Hepatocyte (in vitro differentiated cells and primary cell): Measurements from ENCODE around the genes CSHL1, SCN4A and SMURF2.

- RAMPAGE, long total RNA, result no peak
- RRBS, result no CpG with 5 or more reads among the region's 9 CpGs
These were observed 2.9 kb upstream of the LIMD2 start for GRCh38 chr17:63702725-63703291.

GRCh38 chr17:63718716-63719220 lies 18.8 kb upstream of the LIMD2 start:
- RAMPAGE, long total RNA, result no peak
- RRBS, result no CpG with 5 or more reads among the region's 5 CpGs

DNA sequence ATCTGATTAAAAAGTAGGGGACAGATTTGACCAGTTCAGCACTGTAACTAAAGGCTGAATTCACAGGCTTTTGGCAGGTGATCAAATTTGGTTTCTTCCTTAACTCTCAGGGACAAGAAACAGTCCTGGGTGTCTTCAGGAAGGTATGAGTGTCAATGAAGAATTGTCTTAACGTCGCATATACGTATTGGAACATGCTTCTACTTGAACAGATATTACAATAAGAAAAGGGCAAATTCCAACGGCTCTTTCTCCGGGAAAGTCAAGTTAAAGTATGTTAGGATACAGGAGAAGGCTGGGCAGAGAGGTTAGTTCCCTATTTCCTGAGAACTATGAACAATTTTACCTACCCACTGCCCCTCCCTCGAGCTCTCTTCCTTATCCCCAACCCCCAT lies 784 bp downstream of the STRADA start:
- RAMPAGE, long total RNA, result no peak
- RRBS, result no CpG with 5 or more reads among the region's 6 CpGs

DNA sequence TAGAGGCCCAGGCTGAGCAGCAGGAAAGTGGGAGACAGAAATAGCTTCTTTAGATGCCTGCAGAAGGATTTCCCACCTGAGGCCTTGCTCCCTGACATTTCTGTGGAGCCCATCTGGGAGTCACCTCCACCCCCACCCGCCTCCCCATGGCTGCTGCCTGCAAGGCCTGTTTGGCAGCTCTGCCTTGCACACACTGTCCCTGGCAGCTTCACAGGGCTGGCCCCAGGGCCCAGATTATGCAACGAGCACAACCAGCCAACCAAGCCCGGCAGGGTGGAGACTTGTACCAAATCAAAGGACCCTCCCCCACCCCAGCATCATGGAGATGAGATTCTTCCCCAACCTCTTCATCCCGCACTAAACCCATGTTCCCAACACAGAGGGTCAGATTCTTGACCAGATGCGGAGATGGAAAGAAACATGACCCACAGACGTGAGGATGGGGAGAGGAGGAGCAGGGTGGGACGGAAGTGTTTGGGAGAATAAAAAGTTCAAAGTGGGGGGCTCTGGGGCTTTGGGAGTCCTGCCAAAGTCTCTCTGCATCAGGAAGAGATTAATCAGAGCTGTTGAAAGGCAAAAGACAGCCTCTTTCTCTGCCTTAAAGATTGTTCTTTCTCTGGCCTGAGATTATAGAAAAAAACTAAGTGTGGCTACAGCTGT lies 3.8 kb downstream of the SMARCD2 start:
- RAMPAGE, long total RNA, result no peak
- RRBS, result no CpG with 5 or more reads among the region's 7 CpGs

DNA sequence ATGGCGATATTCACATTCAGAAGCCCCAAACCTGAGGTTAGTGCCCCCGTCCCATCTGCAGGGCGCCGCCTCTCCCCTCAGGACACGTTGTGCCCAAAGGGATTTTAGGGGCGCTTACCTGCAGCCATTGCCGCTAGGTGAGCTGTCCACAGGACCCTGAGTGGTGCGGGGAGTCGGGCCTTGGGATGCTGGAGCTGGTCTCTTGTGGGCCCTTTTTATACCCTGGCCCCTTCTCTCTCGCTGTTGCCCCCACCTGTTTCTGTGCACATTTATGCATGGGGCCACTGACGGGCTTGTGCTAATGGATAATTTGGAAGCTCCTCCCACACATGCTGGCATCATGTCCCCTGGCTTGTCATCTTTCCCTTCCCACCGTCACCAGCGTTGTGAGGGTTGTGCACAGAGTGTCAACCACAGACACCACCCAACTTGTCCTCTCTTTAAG lies at the start of gene CSHL1:
CSHL1 (minus strand) TSS at position 190 of the 445 bp plus-strand sequence.
- RAMPAGE, long total RNA, result no peak
- RRBS, result no CpG with 5 or more reads among the region's 13 CpGs

GRCh38 chr17:63961236-63962312 lies 11.1 kb downstream of the SCN4A start:
- RAMPAGE, long total RNA, result no peak
- RRBS, result 9% methylated on average over 4 of the region's 46 CpGs

DNA sequence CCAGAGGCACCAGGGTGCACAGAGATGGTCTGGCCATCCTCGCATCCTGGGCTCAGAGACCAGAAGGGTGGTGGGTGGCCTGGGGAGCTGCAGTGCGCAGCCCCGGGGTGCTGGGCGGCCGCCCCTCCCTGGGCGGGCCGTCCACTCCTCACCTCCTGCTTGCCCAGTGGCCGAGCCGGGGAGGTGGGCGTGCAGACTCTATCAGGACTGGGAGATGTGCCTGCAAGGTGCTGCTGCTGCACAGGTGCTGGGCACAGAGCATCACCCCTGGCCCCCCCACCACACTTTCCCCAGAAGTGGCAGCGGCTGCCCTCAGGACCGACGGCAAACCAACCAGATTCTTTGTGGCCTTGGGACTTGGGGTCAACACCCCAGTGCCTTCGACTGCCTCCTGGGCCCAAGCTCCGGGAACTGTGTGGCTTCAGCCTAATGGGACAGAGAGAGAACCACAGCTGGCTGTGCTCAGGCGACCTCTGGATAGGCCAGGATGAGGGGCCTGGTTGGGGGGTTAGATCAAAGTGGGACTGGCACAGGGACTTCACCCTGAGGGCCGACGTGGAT lies at the start of gene SCN4A:
SCN4A (minus strand) TSS at position 114 of the 561 bp plus-strand sequence.
- RAMPAGE, long total RNA, result no peak
- RRBS, result 95% methylated on average over 6 of the region's 18 CpGs

DNA sequence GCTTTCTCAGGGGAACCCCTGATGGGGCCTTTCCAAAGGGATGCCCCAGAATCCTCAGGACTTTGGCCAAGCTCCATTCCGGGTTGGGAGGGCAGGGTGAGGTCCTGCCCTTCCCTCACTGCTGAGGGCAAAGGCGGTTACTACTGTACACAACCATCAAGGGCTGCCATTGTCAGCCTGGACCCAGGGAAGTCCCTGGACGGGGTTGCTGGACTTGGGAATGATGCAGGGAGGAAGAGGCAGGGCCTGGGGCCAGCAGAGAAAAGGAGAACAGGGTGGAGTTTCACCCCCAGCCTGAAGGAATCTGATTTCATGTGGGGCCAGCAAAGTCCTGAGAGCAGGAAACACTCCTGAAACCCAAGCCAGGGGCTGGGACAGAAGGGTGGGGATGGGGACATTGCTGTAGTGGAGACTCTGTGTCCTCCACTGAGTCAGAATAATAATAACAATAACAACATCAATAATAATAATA lies 9.9 kb downstream of the PRR29 start:
- RAMPAGE, long total RNA, result no peak
- RRBS, result no CpG with 5 or more reads among the region's 3 CpGs

- RAMPAGE, long total RNA, result no peak
- RRBS, result no CpG with 5 or more reads among the region's 25 CpGs
These were observed 33.9 kb upstream of the ICAM2 start for GRCh38 chr17:64054221-64054790.

DNA sequence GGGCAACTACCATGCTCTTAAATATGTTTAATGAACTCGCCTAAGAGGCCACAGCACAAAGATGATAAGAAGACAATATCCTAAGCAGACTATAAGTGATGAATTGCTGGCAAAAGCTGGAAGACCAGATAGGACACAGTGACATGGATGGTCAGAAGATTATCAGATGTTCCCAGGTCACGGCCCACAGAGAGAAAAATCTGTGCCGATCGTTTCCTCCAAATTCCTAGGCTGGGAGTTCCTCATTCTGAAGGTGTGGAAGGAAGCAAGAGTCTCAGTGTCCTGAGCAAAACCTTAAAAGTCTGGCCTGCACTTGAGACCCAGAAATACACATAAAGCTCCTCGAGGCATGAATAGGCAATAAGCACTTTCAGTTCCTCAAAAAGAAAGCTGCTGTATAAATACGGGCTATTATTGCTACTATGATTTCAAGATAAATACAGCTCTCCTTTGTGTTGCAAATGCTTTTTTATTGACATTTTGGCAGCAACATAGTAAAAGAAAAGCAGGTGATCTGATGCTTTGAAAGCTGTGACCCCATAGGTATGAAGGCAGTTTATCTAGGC lies 53.8 kb upstream of the ICAM2 start:
- RAMPAGE, long total RNA, result no peak
- RRBS, result no CpG with 5 or more reads among the region's 6 CpGs

DNA sequence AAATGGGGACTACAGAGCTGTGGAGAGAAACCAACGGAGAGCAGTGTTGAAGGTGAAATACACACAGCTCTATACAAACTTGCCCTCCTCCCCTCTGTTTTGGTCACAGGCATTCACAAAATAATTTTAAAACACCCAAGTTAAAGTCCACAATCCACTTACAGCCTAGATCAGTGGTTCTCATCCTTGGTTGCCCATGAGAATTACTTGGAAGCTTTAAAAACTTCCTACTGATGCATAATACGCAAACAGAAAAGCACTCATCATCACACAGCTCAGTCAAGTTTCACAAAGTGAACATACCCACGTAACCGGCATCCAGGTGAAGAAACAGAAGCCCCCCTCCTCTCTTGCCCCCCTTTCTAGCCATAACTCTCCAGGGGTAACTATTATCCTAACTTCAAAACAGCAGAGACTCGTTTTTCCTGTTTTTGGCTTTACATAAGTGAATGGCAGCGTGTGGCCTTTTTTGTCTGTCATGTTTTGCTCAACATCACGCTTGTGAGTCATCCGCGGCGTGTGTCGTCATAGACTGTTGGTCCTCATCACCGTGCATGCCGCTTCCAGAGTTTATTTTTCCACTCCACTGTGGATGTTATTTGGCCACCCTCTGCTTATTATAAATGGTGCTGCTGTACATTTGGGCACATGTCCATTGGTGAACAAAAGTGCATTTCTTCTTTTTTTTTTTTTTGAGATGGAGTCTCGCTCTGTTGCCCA lies 52.7 kb downstream of the ERN1 start:
- RAMPAGE, long total RNA, result no peak
- RRBS, result no CpG with 5 or more reads among the region's 14 CpGs

DNA sequence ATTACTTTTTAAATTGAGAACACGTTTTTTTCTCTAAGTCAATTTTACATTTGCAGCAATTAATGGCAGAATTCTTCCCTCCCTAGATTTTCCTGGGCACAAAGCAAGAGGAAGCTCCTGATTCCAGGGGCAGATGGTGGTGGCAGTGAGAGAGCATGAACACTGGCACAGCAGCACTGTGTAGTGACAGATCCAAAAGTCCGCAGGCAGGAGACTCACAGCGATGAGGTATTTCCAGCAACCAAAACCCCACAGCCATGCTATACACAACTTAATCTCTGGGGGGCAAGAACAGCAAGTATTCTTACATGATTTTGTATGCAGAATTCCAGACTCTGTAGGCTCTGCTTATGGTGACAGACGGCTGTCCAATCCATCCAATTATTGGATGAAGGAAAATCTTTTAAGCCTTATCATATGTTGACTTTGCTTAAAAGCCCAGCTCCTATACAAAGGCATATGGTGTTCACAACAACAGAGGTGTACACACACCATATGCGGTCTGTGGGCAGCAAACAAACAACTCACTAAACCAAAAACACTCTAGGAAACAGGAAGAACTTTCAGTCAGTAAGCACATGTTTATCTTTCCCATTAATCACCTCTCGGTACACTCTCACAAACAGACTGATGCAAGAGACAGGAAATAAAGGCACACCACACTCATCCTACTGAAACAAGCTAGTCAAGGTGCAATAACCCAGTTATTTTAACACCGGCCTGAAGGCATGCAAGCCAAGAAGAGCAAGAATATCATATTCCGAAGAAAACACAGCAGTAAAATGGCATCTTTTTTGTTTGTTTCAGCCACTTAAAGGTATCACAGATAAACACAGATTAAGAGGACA lies 48.0 kb downstream of the ERN1 start:
- RAMPAGE, long total RNA, result no peak
- RRBS, result no CpG with 5 or more reads among the region's 8 CpGs

GRCh38 chr17:64155776-64156653 lies 26.1 kb upstream of the ERN1 start:
- RAMPAGE, long total RNA, result no peak
- RRBS, result 12% methylated on average over 2 of the region's 11 CpGs

DNA sequence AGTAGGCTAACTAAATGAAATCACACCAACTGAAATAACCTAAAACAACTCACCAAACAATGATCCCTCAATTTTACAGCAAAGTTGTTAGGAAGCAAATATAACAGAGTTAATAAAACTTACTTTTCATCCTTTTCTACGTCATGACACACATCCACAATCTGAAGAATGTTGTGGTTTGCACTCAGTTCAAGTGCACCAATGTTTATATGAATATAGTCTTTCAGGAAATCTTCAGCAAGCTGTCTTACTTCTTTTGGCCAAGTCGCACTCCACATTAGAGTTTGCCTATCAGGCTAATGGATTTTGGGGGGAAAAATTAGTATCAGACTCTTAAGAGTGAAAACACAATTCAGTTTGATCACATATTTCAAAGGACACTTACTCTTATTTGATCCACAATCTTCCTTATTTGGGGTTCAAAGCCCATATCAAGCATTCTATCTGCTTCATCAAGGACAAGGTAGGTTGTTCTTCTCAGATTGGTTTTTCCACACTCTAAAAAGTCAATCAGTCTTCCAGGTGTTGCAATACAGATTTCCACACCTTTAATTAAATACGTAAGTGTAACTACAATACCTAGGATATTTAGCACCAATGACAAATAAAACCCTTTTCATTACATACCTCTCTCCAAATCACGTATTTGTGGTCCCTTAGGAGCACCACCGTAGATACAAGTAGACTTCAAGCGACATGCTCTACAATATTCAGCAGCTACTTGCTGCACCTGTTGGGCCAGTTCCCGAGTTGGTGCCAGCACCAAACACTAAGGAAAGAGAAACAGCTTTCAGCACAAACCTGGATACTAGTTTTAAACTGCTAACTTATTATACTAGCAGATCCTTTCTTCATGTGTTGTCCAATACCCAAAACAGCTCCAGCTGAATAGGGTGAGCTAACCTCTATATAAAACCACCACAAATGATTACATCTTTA lies 3.0 kb downstream of the DDX5 start:
- RAMPAGE, long total RNA, result no peak
- RRBS, result no CpG with 5 or more reads among the region's 7 CpGs

DNA sequence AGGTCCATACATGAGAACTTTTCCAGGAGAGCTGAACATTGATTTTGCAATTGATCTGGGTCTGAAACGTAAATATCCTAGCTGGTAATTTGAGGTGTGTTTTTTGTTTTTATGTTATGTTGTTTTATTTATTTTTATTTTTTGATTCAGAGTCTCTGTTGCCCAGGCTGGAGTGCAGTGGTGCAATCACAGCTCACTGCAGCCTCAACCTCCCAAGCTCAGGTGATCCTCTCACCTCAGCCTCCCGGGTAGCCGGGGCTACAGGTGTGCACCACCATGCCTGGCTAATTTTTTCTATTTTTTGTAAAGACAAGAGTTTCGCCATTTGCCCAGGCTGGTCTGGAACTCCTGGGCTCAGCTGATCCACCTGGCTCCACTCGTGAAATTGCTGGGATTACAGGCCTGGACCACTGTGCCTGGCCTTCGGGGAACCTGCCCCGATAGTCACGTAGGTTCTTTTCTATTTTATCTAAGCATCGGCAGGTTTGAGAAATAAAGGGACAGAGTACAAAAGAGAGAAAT lies 3.7 kb downstream of the CEP95 start:
- RAMPAGE, long total RNA, result no peak
- RRBS, result no CpG with 5 or more reads among the region's 9 CpGs

DNA sequence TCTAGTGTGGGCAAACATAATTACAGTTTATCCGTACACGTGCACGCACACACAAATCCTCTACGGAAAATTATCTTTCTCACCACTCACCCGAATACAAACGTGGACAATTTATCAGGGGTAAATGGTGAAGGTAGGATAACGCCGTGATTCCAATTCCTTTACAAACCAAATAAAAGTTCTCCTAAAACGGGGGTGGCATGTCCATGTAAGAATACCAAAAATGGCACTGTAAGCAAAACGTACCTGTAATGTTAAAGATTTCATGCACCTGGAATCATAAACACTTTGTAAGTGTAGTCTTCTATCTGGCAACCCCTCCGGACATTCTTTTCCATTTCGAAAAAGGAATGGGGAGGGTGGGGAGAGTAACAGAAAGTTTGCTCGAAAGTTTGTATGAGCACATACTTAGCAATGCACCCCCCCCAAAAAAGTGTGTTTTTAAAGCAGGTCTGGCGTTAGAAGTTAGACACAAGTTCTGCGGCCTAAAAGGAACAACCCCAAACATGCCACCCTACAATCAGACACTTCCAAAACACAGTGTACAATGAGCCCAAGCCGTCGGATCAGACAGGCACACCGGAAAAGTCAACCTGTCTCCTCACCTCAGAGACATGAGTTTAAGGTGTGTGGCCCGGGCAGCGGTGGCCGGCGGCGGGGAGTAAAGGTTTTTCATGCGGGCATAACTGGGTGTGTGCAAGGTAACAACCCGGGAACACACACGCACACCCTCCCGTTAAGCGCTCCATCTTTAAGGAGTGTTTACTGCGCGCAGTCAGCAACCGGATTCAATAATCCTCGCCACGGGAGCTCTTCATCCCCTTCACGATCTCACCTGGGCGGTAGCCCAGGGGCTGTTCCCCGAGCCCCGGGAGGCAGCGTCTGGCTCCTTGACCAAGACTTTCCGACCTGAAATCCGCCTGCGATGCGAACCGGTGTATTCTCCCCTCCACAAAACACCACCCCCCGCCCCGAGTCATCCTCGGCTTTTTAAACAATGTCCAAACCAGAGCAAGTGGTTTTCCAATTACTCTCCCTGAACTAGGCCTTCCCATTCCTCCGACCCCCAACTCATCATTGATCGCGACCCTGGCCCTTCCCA lies 1.1 kb downstream of the SMURF2 start:
- RAMPAGE, long total RNA, result no peak
- RRBS, result 3% methylated on average over 6 of the region's 49 CpGs

DNA sequence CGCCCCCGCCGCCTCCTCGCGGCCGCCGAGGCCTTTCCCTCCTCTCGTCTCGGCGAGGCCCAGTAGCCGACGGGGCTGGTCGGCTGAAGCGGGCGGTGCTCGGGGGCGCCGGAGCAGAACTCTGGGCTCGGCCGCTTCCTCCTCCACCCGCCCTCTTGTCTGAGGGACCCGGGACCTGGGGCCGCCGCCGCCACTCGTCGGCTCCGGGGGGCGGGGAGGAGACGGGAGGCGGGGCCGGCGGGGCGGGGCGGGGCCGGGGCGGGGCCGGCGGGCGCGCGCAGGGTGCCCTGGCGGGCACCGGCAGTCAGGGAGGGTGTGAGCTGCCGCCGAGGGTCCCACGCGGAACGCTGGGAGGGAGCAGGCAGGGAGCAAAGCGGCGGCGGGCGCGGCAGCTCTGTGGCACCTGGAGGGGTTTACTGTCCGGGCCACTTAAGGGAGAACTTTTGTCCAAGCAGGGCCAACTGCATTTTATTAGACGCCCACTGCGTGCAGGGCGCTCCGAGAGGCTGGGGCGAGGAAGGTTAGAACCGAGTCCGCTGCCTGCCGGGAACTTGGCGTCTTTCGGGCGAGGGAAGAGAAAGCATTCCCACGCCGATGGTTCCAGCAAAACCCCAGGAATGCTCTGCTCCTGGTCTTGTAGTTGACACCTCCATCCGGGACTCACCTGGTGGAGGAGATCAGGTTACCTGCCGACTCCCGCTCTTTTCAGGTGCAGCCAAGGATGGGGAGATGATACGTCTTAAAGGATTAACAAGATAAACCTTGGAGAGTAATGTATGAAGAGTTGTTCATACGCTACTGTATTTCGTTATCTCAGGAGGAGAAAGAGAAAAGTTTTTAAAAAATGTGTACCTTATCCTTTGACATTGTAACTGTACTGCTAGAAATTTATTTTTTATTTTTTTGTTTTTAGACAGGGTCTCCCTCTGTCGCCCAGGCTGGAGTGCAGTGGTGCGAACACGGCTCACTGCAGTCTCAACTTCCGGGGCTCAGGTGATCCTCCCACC lies at the start of gene SMURF2:
SMURF2 (minus strand) TSS at position 161 of the 1,007 bp plus-strand sequence.
- RAMPAGE, long total RNA, result no peak
- RRBS, result 1% methylated on average over 11 of the region's 78 CpGs

- RAMPAGE, long total RNA, result no peak
- RRBS, result no CpG with 5 or more reads among the region's 17 CpGs
These were observed 124.2 kb upstream of the SMURF2 start for GRCh38 chr17:64786145-64786787.

GRCh38 chr17:65016327-65016711 lies 40.2 kb downstream of the GNA13 start:
- RAMPAGE, long total RNA, result no peak
- RRBS, result no CpG with 5 or more reads among the region's 13 CpGs

- RAMPAGE, long total RNA, result no peak
- RRBS, result no CpG with 5 or more reads among the region's 25 CpGs
These were observed 31.4 kb downstream of the AXIN2 start for GRCh38 chr17:65529615-65530885.